Caco-2 (cell line): Measurements from ENCODE around the genes MT1A, MT1B, RSPRY1 and DOK4.

DNA sequence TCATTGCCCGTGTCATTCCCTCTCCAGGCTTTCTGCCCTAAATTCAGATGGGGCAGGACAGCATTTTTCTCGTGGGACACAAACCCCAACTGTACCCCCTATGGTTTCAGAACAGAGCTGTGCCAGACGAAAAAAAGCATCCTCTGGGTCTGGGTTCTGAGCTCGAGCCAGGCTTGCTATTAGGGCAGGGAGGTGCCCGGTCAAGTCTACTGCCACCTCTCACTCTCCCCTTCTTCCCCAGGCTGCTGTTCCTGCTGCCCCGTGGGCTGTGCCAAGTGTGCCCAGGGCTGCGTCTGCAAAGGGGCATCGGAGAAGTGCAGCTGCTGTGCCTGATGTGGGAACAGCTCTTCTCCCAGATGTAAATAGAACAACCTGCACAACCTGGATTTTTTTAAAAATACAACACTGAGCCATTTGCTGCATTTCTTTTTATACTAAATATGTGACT lies 1.1 kb downstream of the MT1E start:
- PRO-cap, result no peak
- RRBS, result no CpG with 5 or more reads among the region's 8 CpGs

DNA sequence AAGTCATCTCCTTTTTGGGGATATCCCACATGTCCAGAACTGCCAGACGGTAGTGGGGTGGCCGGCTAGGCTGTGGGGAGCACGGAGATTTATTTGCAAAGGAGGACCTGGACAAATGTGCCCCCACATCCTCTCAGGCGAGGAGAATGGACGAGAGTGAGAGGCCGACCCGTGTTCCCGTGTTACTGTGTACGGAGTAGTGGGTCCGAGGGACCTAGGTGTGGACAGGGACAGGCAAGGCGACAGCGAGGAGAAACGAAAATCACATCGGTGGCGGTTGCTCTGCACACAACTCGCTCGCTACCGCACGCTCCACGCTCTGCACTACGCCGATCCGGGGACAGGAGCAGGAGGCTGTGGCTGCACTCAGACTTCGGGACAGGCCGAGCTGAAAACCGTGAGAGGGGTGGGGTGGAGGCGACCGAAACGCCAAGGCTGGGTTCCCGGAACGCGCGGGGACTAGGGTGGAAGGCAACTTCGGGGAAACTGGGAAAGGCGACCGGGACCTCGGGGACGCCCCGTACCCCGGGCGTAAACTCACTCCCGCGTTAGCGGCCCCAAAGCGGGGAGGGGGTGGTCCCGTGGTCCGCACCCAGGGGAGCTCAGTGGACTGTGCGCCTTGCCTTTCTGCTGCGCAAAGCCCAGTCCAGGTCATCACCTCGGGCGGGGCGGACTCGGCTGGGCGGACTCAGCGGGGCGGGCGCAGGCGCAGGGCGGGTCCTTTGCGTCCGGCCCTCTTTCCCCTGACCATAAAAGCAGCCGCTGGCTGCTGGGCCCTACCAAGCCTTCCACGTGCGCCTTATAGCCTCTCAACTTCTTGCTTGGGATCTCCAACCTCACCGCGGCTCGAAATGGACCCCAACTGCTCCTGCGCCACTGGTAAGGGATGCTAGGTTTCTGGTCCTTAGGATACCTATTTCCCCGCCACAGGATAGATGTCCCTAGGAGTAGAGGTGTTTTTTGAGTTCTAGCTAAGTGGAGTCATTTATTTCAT lies at the start of gene MT1A:
Gene MT1A (plus strand): TSS at position 779 of the 994 bp plus-strand sequence.
- PRO-cap, result bidirectional peak, plus-strand start at position 750 of the sequence, minus-strand start at position 612 of the sequence
- RRBS, result 7% methylated on average over 9 of the region's 69 CpGs

DNA sequence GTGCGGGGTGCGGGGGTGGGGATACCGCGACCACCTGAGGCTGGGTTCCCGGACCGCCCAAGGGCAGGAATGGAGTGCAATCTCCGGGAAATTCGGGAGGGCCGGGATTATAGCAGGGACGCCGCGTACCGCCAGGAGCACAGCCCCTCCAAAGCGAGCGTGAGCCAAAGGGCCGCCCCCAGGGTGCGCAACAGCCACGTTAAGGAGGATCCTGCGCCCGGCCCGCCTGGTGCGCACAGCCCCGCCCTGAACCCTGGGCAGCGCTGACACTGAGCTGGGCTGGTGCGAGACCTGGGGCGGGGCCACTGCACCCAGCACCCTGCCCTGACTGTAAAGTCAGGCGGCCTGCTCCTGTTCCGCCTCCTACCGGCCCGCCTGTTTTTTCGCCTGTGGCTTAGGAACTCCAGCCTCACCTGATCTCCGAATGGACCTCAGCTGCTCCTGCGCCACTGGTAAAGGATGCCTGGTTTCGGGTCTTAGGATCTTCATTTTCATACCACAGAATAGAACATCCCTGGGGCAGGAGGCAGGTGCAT lies 4.9 kb downstream of the MT1A start:
- PRO-cap, result no peak
- RRBS, result 33% methylated on average over 11 of the region's 34 CpGs

GRCh38 chr16:56651625-56651941 lies at the start of gene MT1B:
TSS of gene MT1B (plus strand) at chr16:56651886.
- PRO-cap, result no peak
- RRBS, result no CpG with 5 or more reads among the region's 7 CpGs

DNA sequence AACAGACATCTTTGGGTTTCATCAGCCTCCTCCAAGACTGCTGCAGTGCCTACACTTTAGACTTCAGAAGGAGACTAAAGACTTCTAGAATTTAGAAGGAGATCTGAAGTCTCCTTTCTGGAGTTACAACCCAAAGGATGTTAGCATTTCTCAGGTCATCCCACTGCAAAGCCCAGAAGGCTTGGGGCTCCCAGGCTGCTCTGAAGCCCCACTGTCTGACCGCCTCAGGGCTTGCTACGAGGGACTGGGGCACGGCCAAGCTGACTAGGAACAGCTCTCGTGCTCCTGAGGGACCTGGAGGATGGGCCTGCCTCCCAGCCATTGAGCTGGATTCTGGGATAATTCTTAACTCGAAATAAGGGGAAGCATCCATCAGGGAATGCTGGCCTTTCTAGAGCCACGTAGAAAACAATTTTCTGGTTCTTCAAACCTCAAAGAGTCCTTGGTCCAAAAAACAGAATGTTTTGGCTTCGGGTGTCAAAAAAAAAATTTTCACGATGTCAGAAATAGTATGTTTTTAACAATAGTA lies 16.6 kb upstream of the HERPUD1 start:
- PRO-cap, result no peak
- RRBS, result no CpG with 5 or more reads among the region's 8 CpGs

GRCh38 chr16:56917902-56918576 lies 13.9 kb upstream of the HERPUD1 start:
- PRO-cap, result no peak
- RRBS, result no CpG with 5 or more reads among the region's 7 CpGs

GRCh38 chr16:56941655-56942650 lies 10.0 kb downstream of the HERPUD1 start:
- PRO-cap, result no peak
- RRBS, result no CpG with 5 or more reads among the region's 18 CpGs

- PRO-cap, result no peak
- RRBS, result no CpG with 5 or more reads among the region's 8 CpGs
Observed at GRCh38 chr16:56970954-56971631, 9.3 kb downstream of the CETP start.

GRCh38 chr16:57186120-57186214 lies 128 bp upstream of the PSME3IP1 start:
- PRO-cap, result no peak
- RRBS, result 4% methylated on average over 5 of the region's 7 CpGs

- PRO-cap, result bidirectional peak, plus-strand start at chr16:57186313, minus-strand start at chr16:57186039
- RRBS, result 8% methylated on average over 12 of the region's 56 CpGs
Observed at GRCh38 chr16:57186215-57187092, at the start of gene RSPRY1. TSS of gene RSPRY1 (plus strand) at chr16:57186329.

- PRO-cap, result no peak
- RRBS, result no CpG with 5 or more reads among the region's 5 CpGs
Observed at GRCh38 chr16:57235065-57235824, 9.8 kb upstream of the ARL2BP start.

GRCh38 chr16:57265951-57266481 lies 18.5 kb downstream of the PLLP start:
- PRO-cap, result no peak
- RRBS, result no CpG with 5 or more reads among the region's 14 CpGs

- PRO-cap, result no peak
- RRBS, result 70% methylated on average over 2 of the region's 12 CpGs
Observed at GRCh38 chr16:57300914-57301133, 16.4 kb upstream of the PLLP start.

GRCh38 chr16:57379224-57380009 lies 7.1 kb downstream of the CX3CL1 start:
- PRO-cap, result no peak
- RRBS, result no CpG with 5 or more reads among the region's 17 CpGs

DNA sequence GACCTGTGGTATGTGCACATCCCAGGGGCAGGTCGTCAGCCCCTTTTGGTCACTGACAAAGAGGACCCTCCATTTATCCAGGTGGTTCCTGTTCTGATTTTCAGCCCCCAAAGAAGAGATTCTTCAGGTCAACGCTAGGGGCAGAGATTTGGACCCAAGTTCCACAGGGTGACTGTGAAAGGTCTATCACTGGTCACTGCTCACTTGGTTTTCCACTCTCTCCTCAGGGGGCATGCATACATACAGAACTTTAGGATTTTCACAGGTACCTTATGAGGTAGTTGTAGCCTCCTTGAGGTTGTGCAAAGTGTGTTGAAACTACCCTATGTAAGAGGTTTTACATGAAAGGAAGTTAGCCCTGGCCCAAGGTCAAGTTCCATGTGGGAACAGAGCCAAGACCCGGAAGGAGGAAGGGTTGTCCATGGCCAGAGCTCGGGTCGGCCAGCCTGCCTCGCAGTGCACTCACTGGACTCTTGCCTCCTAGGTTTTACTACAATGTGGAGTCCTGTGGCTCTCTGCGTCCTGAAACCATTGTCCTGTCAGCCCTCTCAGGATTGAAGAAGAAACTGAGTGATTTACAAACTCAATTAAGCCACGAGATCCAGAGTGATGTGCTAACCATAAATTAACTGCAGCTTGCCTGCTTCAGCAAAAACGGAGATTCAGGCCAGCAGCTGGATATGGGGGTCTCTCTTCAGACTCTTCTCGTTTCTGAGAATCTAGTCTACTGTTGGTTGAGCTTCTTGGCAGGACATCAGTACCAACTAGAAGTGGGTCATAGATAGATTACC lies 8.2 kb downstream of the POLR2C start:
- PRO-cap, result no peak
- RRBS, result no CpG with 5 or more reads among the region's 10 CpGs

DNA sequence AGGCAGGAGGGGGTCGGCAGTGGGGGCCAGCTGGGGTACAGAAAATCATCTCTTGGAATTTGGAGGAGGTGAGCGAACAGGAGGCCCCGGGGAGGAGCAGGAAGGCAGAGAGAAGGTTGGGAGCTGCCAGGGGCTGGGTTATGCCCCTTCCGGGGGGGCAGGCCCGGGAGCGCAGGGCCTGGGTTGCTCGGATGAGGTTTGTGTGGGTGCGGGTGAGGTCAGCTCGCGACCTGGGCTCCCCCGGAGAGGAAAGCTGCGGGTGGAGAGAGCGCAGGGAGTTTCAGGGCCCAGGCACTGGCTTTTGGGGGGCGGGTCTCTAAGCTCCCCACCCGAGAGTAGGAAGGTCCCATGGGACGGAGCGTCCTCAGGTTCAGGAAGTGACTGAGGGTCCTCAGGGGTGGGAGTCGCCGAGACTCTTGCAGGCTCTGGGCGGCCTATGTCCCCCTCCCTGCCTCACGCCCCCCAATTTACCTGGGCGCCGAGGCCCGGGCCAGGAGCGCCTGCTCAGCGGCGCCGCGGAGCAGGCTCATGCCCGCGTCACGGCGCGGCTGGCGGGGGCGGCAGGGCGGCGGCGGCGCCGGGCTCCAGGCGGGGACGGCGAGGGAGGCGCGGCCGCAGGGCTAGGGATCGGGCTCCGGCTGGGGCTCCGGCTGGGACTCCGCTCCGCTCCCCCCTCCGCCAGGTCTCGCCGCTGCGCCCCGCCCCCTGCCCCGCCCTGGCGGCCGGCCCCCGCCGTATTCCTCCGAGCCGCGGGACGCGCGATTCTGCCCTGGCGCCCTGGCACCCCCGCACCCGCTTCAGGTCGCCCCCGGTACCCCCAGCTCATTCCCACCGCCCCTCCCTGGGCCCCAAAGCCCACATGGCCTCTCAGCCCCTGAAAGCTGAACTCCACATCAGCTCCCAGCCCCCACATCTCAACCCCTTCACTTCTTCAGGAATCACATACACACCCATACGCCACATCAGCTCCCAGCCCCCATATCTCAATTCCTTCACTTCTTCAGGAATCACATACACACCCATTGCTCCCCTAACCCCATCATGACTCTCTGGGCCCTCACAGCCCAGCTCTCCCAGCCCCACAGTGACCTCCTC lies at the start of gene DOK4:
Gene DOK4 (minus strand): TSS at position 660 of the 1,095 bp plus-strand sequence.
- PRO-cap, result bidirectional peak, plus-strand start at position 745 of the sequence, minus-strand start at position 640 of the sequence
- RRBS, result 2% methylated on average over 52 of the region's 75 CpGs

DNA sequence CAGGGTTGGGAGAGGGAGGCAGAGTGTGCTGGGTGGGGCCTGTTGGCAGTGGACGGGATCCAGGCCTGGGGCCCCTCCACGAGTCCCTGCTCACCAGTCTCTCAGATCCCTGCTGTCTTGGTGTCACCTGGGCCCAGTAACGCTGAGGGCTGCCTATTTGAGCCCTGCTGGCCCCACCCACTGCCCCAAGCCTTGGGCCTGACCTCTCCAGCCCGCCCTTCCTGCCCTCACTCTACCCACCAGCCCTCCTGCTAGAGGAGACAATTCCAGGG lies 21.6 kb downstream of the CCDC102A start:
- PRO-cap, result no peak
- RRBS, result no CpG with 5 or more reads among the region's 4 CpGs

GRCh38 chr16:57517986-57518920 lies 18.1 kb downstream of the CCDC102A start:
- PRO-cap, result no peak
- RRBS, result 95% methylated on average over 5 of the region's 38 CpGs

GRCh38 chr16:57624130-57624601 lies 4.3 kb upstream of the ADGRG1 start:
- PRO-cap, result no peak
- RRBS, result no CpG with 5 or more reads among the region's 8 CpGs

DNA sequence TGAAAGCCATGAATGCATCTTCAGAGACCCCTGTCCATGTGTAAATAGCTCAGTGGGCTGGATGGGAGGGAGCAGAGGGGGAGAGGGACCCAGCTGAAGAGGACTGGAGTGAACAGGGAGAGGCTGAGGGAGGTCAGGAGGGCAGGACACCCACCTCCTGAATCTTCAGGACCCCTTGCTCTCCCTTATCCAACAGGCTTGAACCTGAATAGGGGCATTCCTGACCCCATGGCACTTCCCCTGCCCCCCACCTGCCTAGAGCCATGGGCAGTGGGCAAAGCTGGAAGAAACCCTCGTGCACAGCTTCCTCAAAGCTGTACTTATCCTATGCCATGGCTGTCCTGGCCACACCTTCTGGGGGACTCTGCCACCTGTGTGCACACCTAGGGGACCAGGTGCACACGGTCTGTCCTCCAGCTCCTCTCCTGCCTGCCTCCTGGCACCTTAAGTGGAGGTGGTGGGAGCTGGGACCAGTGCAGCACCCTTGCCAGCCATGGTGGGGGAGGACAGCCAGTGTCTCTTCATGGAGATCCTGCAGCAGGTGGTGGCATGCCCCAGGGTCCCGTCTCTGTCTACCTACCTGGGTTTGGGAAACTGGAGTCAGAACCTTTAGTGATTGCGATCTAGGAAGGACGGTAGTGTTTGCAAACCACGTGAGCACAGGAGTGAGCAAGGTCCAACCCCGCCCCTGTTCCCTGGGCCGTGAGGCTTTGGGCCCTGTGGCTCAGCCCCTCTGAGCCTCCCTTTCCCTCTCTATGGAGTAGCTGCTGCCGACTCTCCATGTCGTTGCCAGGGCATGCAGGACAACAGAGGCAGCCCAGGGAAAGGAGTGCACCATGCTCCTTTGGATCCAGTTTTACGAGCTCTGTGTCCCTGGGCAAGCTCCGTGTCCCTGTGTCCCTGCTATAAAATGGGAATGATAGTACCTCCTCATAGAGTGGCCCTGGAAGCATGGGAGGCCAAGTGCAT lies 6.8 kb downstream of the ADGRG1 start:
- PRO-cap, result bidirectional peak, plus-strand start at position 736 of the sequence, minus-strand start at position 574 of the sequence
- RRBS, result no CpG with 5 or more reads among the region's 12 CpGs